NALM6 (cell line): ENCODE measurements around a stretch of chr22.

- PRO-cap: no peak
These were observed 12.6 kb downstream of the UPB1 start for GRCh38 chr22:24507737-24508203.

- PRO-cap: no peak
These were observed 16.8 kb downstream of the UPB1 start for GRCh38 chr22:24511896-24512383.

GRCh38 chr22:24514106-24514638, 19.0 kb downstream of the UPB1 start:
- PRO-cap: no peak

DNA sequence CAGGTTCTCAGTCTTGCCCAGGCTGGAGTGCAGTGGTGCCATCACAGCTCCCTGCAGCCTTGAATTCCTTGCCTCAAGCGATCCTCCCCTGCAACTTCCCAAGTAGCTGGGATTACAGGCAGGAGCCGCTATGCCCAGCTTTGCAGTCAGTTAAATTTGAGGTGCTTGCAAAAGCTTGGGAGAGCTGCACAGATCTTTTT, 21.5 kb downstream of the GUCD1 start:
- PRO-cap: no peak

DNA sequence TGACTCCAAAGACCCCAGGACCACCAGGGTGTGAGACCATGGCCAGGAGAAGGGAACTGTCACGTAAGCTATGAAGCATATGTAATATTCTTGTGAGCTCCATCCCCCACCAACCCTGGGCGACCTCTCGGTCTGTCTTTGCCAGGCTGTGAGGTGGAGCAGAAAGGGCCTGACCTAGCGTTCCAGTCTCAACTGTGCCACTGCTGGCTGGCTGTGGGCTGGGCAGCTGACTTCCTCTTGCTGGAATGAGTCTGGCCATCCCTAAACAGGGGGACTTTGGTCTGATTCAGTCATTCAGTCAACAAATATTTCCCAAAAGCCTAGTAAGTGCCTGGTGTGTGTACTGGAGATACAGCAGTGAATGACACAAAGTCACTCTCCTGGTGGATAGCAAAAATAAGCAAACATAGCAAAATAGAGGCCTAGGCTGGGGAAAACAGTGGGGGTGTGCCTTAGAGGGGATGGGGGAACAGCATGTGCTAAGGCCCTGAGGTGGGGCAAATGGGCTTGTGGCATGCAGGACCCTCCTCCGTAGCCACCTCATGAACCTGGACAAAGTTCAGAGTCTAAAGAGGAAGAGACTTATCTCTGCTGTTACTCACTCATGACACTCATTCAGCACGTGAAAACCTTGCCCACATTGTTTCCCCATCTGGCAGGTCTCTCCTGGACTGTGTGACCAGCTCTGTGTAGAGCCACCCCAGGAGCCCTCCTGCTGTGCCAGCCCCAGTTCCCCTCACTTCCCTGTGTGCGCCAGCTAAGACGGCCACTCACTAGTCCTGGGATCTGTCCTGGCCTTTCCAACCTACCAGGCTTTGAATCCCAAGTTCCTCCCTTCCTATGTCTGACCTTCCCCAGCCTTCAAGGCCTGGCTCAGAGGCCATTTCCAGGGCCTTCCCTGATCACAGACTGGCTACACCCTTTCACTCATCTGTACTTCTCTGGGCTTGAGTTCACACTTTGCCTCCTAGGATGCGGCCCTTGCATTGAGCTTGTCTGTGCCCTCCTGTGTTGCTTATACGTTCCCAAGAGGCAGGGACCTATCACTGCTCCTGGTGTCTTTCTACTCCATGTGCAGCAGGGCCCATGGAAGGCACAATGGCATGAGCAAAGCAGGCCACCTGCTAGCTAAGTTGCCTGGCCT, 4.6 kb downstream of the GUCD1 start:
- PRO-cap: no peak

DNA sequence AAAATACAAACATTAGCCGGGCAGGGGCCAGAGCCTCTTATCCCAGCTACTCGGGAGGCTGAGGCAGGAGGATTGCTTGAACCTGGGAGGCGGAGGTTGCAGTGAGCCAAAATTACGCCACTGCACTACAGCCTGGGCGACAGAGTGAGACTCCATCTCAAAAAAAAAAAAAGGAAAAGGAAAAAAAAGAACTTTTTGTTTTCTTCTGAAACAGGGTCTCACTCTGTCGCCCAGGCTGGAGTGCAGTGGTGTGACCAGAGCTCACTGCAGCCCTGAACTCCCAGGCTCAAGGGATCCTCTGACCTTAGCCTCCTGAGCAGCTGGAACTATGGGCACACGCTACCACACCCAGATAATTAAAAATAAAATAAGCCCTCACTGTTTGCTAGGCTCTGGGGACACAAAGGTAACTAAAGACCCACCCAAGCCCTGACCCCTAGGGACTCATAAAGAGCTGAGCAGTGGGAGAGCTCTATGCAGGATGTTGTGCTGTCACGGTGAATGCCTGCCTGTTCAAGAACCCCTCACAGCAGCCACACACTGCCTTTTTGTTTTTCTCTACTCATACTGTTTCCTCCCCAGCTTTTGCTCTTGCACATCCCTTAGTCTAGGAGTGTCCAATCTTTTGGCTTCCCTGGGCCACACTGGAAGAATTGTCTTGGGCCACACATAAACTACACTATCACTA, 2.2 kb downstream of the GUCD1 start:
- PRO-cap: no peak

DNA sequence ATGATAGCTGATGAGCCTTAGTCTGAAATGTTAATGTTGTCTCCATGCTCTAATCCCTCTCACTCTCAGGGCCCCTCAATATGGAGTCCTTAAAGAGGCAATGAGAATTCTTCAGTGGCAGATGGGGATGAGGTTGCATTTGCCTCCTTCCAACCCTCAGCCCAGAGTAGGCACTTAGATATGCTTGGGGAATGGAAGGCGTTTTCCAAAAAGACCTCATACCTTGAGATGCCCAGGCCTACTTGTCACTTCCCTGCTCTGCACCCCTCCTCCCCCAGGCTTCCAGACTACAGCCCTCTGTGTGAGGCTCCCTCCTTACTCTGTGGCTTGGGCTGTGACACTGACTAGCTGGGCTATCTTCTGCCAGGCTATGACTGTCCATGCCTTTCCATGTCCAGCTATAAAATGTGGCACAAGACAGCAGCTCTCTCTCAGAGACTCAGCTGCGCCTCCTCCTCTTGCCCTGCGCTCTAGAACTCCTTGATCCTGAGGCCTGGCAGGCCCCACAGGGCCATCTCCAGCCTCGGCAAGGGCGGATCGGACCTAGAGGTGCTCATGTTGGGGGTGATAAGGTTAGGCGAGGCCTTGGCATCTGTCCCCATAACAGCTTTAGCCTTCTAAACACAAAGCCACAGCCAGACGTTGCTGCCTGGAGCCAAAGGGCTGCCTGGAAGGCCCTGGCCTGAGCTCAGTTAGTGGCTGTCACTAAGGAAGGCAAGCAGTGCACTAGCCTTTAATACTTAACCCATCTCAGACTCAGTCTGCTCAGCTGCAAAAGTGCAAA, 1.4 kb downstream of the GUCD1 start:
- PRO-cap: bidirectional peak, plus-strand start at position 632 of the sequence, minus-strand start at position 470 of the sequence

GRCh38 chr22:24578021-24579122, 14.5 kb downstream of the LRRC75B start:
- PRO-cap: no peak

- PRO-cap: no peak
These were observed 7.1 kb downstream of the LRRC75B start for GRCh38 chr22:24585781-24586203.

GRCh38 chr22:24630771-24631478, 27.9 kb downstream of the GGT1 start:
- PRO-cap: no peak

DNA sequence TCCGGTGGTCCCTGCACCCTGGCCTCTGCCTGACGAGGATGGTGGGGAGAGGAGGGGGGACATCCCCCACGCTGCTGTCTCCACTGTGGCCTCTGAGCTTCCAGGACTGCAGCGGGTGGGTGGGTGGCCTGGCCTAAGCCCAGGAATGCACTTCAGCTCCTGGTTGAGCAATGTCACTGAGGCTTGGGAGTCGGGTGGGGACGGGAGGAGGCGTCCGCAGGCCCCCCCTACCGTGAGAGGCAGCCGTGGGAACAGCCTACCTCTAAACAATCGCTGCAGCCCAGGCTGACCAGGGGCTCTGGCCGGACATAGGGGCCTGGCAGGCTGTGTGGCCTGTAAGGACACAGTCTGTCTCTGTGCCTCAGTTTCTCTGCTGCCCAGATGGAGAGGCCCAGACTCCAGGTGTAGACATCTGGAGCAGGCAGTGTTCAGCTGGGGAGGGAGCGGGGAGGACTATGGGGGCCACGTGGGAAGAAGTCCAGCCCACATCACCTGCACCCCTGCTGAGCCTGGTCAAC, 28.5 kb downstream of the GGT1 start:
- PRO-cap: no peak

DNA sequence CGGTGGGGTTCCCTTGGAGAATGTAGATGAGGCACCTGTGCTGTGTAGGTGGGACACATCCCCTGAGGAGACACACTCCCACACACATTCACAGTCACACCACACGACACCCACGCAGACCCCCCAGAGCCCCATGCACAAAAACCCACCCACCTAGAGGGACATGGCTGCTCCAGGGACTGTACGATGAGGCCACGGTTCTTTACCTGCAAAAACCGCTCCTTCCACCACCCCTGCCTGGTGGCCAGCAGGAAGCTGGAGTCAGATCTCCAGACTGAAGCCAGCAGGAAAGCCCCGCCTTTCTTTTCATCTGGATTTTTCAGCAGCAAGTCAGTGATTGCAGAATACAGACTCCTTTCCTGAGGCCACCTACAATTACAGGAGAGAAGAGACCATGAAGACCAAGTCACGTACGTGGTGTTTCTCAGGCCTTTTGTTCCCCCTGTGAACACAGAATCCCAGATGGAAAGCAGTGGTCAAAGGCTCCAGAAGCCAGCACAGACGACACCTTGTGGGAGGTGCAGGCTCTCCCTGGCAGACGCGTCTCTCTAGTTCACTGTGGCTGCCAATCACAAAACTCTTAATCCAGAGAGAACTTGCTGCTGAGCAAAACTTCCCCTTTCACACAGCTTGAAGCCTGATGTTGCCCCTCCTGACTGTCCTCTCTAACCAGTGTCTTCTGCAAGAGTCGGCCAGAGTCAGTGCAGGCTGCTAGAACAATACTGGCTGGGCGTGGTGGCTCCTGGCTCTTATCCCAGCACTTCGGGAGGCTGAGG, 67.2 kb downstream of the PIWIL3 start:
- PRO-cap: no peak

DNA sequence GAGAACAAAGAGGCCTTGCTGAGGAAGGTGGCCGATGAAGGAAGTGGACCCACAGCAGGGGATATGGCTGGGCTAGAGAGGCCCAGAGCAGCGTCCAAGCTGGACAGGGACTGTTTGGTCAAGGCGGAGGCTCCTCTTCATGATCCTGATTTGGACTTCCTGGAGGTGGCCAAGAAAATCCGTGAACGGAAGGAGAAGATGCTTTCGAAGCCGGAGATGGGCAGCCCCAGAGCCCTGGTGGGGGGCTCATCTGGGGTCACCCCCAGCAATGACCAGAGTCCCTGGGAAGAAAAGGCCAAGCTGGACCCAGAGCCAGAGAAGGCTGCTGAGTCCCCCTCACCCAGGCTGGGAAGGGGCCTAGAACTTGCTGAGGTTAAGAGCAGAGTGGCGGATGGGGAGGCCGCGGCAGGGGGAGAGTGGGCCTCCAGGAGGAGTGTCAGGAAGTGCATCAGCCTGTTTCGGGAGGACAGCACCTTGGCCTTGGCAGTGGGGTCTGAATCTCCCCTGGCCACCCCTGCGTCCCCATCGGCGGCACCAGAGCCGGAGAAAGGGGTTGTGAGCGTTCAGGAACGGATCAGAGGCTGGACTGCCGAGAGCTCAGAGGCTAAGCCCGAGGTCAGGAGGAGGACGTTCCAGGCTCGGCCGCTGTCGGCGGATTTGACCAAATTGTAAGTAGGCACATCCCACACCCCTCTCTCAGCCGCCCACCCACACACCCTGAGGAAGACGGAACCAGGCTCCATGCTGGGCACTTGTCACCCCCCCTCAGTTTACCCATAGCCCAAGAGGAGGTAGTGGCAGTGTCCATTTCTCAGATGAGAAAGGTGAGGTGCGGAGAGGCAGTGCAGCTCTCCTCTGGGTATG, 76.6 kb downstream of the KIAA1671 start:
- PRO-cap: no peak

- PRO-cap: no peak
These were observed 88.6 kb downstream of the KIAA1671 start for GRCh38 chr22:25040869-25041671.

DNA sequence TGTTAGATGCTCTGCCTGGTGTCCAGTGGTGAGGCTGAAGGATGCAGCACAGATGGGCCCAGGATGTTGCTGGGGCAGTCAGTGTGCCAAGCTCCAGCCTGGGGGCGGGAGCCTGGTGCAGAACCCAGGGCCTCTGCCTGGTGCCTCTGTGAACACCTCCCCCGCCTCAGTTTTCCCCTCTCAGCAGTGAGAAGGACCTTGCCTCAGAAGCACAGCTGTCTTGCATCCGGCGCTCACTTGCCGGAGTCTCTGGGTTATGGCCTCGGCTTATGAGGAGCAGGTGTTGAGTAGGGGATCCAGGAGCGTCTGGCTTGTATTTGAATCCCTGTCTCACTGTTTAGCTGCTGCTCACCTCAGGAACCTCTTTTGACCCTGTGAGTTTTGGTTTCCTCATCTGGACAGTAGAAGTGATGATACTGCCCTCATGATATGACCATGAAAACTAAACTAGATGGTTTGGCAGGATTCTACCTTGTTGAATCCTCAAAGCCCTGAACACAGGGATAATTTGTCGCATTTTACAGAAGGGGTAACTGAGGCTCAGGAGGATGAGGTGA, 116.3 kb downstream of the KIAA1671 start:
- PRO-cap: no peak

DNA sequence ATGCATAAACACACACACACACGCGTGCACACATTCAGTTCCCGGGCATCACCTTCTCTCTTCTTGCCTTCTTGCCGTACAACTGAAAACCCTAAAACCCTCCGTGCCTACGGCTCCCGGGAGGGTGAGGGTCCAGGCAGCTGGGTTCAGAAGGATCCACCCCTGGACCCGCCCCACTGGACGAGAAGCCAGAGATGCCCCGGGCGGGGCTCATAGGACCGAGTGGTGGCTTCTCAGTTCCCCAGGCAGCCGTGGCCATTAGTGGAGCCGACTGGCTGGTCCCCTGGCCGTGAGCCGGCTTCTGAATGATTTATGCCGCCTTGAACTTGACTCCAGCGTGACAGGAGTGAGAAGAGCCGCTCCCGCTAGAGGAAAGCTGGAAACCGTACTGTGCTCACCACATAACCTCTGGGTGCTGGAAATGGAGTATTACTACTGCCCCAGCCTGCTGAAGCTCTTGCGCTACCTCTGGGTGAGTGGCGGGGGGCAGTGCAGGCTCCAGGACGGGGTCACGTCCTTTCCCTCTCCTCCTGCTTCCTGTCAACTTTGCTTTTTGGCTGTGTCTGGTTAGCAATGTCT, 117.5 kb downstream of the KIAA1671 start:
- PRO-cap: no peak

DNA sequence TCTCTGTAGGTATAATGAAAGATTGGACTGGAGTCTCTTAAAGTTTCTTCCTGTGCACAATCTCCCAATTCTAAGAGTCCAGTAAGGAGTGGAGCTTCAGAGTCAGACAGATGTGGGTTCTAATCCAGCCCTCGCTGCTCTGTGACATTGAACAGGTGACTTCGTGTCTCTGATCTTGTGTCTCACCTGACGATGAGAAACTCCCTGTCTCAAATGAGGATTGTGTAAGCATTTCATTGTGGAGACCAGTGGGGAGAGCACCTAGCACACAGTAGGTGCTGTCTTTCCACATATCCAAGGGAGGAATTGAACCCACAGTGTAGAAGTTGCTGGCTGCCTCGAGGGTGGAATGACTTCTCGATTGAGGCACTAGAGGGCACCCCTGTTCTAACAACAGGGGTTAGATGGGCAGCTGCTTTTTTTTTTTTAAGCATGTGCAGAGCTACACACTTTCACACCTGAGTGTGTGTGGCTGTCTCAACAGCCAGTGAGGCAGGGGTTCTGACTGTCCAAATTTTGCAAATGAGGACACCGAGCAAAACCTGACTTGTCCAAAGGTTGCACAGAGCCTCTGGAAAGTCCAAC, 118.4 kb upstream of the CRYBB3 start:
- PRO-cap: no peak

DNA sequence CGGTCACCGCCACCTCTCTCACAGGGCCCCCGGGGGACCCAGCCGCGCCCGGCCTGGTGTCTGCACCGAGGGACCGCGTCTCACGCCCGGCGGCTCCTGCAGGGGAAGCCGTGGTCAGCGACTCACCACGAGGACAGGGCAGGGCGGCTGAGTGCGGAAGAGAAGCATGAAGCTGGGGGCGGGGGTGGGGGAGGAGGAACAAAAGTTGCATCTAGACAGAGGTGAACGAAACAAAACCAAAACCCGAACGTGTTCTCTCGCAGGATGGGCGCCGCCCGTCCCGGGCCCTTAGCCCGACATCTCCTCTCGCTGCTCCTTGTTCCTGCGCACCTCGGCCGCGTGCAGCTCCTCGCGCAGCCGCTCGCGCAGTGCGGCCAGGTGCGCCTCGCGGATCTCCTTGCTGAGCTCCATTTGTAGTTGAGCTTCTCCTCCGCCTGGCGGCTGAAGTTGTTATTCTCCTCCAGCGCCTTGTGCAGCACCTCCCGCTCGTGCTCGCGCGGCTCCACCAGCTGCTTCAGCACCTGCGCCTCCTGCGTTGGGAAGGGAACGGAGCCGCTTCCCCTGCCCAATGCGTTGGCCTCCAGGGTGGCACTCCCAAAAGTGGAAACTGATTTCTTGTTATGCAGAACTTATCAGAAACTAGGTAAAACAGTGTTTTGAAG, 20.5 kb upstream of the CRYBB3 start:
- PRO-cap: no peak

DNA sequence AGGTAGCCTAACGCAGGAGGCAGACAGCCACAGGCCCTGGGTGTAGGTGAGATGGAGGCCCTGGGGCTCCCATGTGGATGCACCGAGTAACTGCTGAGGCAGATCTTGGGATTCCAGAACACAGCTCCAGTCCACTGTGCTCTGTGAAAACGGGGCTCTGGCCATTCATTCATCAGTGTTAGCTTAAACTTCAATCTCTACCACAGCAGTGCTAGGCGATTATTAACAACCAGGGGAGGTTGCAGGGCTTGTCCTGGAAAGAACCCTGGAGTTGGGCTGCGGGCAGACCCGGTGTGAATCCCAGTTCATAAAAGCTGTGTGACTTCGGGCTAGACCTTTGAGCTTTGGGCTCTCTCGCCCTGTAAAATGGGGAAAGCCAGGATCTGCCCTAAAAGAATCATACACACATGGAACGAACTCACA, 15.7 kb upstream of the CRYBB3 start:
- PRO-cap: no peak

DNA sequence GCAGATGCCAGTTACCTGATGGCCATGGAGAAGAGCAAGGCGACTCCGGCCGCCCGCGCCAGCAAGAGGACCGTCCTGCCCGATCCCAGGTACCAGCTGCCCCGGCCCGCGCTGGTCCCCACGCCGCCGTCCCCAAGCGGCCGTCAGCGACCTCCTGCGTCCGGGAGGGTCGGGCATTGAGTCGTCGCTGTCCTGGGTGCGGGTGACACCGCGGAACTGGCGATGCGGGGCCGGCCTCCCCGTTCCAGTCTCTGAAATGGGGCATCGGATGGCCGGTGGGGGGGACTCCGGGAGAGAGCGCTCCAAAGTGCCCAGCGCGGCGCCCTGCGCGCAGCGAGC, 63.5 kb downstream of the CRYBB2 start:
- PRO-cap: no peak